ENCODE data around the gene TMEM242.

- RAMPAGE, long total RNA: no peak
- RRBS: no CpG with 5 or more reads among the region's 12 CpGs
These were observed 209.0 kb downstream of the SYNE1 start for GRCh38 chr6:152428024-152428639.

DNA sequence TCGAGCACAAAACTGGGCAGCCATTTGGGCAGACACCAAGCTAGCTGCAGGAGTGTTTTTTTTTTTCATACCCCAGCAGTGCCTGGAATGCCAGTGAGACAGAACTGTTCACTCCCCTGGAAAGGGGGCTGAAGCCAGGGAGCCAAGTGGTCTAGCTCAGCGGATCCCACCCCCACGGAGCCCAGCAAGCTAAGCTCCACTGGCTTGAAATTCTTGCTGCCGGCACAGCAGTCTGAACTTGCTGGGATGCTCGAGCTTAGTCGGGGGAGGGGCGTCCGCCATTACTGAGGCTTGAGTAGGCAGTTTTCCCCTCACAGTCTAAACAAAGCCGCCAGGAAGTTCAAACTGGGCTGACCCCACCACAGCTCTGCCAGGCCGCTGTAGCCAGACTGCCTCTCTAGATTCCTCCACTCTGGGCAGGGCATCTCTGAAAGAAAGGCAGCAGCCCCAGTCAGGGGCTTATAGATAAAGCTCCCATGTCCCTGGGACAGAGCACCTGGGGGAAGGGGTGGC lies 20.0 kb downstream of the RGS17 start:
- RAMPAGE, long total RNA: no peak
- RRBS: no CpG with 5 or more reads among the region's 10 CpGs

DNA sequence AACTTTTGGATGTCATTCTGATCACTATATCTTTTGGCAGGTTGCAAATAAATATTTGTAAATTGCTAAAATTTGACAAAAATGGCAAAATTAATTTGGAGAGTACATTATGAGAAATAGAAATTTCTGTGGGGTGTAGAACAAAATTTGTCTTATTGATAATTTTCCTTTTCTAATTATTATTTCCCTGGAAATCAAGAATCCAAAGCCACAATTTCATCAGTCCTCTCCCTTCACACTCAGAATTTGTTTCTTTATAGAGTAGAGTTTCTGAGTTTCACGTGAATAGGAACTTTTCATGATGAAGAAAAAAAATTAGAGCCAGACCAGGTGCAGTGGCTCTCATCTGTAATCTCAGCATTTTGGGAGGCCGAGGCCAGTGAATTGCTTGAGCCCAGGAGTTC lies 59.6 kb downstream of the OPRM1 start:
- RAMPAGE, long total RNA: no peak
- RRBS: no CpG with 5 or more reads among the region's 2 CpGs

- RAMPAGE, long total RNA: no peak
- RRBS: no CpG with 5 or more reads among the region's 13 CpGs
These were observed 71.5 kb downstream of the CNKSR3 start for GRCh38 chr6:154438657-154439715.

DNA sequence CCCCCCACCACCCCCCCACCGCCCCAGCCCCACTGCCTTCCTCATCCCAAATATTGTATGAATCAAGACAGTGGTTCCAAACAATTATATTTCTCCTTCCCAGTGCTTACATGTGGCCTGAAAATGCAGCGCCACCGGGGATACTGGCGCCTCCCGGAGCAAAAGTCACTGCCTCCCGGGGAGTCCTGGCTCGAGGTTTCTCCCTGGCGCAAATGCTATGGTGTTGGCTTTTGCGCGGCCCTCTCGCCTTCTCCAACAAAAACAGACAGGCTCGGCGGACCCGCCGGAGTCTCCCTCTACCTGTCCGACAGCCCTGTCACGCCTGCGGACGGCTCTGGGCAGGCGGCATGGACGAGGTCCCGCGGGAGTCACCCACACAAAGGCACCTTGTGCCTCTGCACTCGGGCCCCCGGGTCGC lies 1.2 kb downstream of the CNKSR3 start:
- RAMPAGE, long total RNA: no peak
- RRBS: under 1% methylated on average over 7 of the region's 26 CpGs

DNA sequence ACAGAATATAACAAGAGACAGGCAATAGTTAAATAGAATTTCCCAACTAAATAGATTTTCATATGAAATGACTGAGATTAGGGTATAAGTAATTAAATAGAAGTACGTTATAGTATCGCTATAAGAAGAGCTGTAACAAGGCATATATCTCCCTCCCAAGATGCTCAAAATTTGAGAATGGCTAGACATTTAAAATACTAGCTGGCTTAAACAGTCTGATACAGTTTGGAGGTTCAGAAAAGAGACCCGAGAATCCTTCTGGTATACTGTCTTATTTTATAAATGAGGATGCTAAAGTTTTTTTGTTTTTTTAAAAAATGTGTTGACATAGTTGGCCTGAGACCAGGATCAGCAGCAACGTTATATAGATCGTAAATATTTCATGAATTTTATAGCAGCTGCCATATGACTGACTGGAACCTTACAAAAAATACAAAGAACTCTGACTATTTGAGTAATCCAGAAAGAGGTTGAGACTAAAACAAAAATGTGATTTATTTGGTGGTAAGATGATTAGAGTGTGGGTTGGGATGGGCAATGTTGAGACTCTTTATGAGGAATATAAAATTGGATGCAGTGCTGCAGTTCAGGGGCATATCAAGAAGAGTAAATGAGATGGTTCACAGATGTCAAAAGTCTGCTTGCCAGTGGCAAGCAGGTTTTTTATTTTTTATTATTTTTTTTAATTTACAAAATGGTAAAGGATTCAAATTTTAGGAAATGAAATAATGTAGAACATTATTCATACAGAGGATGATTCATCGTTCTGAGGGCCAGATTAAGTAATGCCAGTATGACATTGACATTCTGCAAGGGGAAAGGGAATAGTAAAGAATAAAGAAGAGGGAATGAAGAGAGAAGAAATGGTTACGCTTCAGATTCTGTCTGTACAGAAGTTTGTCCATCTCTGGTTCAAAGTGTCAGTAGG lies 58.4 kb downstream of the SCAF8 start:
- RAMPAGE, long total RNA: no peak
- RRBS: no CpG with 5 or more reads among the region's 7 CpGs

GRCh38 chr6:155185576-155186029 lies 78.2 kb upstream of the CLDN20 start:
- RAMPAGE, long total RNA: no peak
- RRBS: no CpG with 5 or more reads among the region's 8 CpGs

DNA sequence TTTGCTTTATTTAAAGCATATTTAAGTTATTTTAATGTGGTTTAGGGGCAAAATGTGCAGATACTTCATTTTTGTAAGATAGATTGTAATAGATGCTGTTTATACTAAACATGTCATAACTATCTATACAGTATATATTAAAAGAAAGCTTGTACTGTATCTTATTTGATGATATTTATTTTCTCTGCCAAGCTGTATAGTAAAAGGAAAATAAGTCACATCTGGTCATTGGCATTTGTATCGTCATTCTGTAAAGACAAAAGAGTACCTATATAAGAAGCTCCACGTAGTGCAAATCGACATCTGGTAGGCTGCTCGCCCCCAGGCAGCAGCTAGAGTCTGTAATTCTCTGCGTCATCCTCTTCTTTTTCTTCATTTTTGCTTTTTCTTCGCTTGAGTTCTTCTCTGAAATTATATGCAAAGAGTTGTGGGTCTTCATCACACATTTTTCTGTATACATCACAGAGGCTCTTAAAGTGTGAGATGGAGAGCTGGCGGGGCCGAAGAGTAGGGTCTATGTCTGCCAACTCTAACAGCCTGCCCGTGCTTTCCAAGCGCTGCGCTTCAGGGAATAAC lies 6.2 kb upstream of the CLDN20 start:
- RAMPAGE, long total RNA: no peak
- RRBS: no CpG with 5 or more reads among the region's 11 CpGs

DNA sequence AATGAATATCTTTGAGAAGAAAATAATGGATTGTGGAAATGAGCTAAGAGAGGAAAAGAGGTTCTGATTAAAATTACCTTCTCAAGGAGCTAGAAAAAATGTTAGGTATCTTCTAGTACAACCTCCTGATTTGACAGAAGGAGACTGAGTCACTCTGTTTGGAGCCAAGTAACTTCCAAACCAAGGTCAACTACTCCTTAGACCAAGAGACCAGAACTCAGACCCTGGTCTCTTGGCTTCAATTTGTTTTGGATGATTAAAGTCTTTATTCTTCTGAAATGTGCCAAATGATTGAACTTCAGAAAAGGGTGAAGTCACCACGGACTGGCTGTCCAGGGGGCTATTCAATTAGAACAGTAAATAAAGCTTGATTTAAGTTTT lies 602.2 kb upstream of the ARID1B start:
- RAMPAGE, long total RNA: no peak
- RRBS: no CpG with 5 or more reads among the region's 1 CpG

GRCh38 chr6:156718692-156719110 lies 58.5 kb upstream of the ARID1B start:
- RAMPAGE, long total RNA: no peak
- RRBS: no CpG with 5 or more reads among the region's 9 CpGs

DNA sequence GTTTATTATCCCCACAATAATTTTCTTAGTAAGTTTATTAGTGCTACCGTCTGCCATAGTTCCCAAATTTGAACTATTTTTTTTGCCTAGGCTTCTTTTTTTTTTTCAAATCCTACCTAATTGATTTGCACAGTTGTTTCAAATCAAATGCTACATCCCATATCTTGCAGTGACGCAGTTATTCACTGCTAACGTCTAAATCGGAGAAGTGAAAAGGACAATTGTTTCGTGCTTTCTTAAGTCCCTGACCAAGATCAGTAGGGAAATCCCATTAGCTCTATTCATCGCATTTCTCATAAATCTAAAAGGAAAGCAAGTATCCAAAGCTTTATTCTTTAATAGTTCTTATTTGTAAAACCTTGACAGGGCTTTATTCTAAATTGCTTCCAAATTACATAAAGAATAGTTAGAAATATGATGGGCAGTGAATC lies 3.3 kb upstream of the ARID1B start:
- RAMPAGE, long total RNA: no peak
- RRBS: no CpG with 5 or more reads among the region's 6 CpGs

GRCh38 chr6:156775033-156775562 lies 2.1 kb upstream of the ARID1B start:
- RAMPAGE, long total RNA: no peak
- RRBS: no CpG with 5 or more reads among the region's 5 CpGs

DNA sequence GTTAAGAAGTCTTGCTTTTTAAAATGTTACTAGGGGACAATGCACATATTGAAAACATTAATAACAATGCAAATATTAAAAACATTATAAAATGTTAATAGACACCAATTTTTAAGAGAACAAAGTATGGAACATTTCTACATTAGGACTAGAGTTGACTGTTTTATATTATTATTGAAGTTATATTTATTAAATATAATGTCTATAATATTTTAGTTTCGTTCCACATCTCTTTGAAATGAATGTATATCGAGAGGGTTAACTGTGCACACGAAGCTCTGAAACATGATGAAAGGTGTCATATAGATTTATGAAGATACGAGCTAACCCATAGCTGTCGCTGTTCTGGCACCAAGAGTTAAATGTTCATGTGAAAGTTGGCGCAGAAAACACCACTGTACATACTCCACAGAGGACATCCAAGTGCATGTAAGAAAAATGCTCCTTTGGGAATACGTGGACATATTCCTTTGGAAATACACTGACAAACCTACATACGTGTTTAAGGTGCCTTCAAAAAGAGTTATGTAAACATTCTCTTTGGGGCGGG lies 892 bp upstream of the ARID1B start:
- RAMPAGE, long total RNA: no peak
- RRBS: no CpG with 5 or more reads among the region's 9 CpGs

GRCh38 chr6:156776761-156777174 lies 410 bp upstream of the ARID1B start:
- RAMPAGE, long total RNA: no peak
- RRBS: 5% methylated on average over 2 of the region's 20 CpGs

GRCh38 chr6:156780284-156781504 lies 3.5 kb downstream of the ARID1B start:
- RAMPAGE, long total RNA: no peak
- RRBS: no CpG with 5 or more reads among the region's 9 CpGs

DNA sequence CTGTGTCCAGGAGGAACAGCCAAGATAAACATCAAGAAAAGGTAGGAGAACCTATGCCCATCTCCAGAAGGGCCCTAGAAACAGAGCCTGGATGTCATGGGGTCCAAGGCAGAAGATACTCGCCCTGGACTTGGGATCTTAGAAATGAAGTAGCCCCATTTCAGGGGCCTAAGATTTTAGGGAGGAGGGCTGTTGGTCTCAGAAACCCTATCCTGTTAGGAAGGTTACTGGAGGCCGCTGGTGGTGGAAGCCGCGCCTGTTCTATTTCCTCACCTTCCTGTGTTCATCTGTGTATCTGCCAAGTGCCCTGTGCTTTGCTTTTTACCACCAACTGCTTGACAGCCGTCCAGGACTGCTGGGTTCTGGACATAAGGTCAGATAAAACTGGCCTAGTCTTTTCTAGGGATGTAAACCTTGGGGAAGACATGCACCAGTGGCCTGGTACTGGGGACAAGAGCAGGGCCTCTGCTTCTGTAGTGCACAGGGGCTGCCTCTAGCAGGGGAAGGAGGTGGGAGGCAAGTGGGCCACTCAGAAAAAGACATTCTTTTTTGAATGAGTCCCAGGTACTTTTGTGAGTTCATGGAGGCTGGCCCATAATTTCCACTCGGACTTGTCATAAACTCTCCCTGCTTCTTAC lies 178.6 kb downstream of the ARID1B start:
- RAMPAGE, long total RNA: no peak
- RRBS: no CpG with 5 or more reads among the region's 6 CpGs

- RAMPAGE, long total RNA: no peak
- RRBS: no CpG with 5 or more reads among the region's 6 CpGs
These were observed 259.2 kb downstream of the ARID1B start for GRCh38 chr6:157036272-157036869.

GRCh38 chr6:157200722-157201534 lies 122.4 kb downstream of the TMEM242 start:
- RAMPAGE, long total RNA: no peak
- RRBS: 97% methylated on average over 4 of the region's 37 CpGs

- RAMPAGE, long total RNA: no peak
- RRBS: 3% methylated on average over 27 of the region's 80 CpGs
These were observed 49.0 kb downstream of the TMEM242 start for GRCh38 chr6:157274047-157274986.

GRCh38 chr6:157322811-157323967 lies at the start of gene TMEM242:
TMEM242 (minus strand) TSS chr6:157323519.
- RAMPAGE, long total RNA: start-site peak on the minus strand at chr6:157323513-157323535, 1,120 and 510 reads in 2 replicates
- RRBS: 3% methylated on average over 21 of the region's 63 CpGs